A172 (cell line): ENCODE results near the gene HPF1.

GRCh38 chr4:168634102-168634845 is 137.4 kb downstream of the PALLD start:
- RAMPAGE, long total RNA: no peak

- RAMPAGE, long total RNA: no peak
These were observed 165.7 kb downstream of the PALLD start for GRCh38 chr4:168662408-168663014.

GRCh38 chr4:168716583-168717123 is 219.8 kb downstream of the PALLD start:
- RAMPAGE, long total RNA: no peak

GRCh38 chr4:168741157-168741711 is 244.4 kb downstream of the PALLD start:
- RAMPAGE, long total RNA: no peak

- RAMPAGE, long total RNA: no peak
These were observed 165.4 kb downstream of the CBR4 start for GRCh38 chr4:168844259-168845459.

- RAMPAGE, long total RNA: no peak
These were observed 4.6 kb downstream of the CBR4 start for GRCh38 chr4:169005463-169005936.

DNA sequence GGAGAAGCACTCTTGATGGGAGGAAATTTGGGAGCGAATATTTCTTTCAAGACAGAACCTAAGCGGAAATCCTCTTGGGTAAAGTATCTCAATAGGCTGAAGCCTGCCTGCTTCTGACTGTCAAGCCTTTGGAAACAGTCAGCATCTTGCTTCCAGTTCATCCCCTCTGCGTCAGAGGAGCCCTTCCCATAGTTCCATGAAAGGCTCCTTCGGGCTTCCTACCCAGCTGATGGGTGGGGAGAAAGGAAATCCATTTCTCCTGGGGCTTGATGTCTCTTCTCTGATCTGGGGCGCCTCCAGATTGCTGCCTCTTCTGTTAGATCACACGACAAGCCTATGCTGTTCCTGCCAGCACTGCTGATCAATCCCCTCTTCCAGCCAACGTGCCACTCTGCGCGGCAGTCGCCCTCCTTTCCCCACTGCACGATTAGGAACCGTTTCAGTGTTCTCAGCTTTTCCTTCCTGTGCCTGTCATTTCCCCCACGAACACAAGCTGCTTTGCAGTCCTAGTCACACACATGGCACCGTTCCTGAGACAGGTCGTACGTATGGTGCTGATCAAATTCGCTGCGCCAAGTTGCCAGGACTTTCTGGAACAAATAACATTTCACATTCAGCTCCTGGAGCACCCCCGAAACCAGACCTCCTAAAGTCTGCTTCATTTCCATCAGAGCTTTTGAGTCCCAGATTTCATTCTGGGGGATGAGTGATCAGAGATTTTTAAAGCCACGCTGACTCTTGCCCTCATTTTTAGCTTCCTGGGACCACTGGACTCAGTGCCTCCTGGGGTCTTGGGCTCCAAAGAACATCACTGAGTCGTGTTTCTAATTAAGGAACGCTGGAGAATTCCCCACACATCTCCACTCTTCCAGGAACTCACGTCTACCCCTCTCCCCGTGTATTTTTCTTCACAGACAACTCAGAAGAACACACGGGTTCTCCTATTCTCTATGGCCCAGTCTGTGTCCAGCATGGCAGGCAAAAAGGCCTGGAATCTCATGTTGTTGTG is 49.8 kb upstream of the CBR4 start:
- RAMPAGE, long total RNA: no peak

GRCh38 chr4:169131476-169131922 is 121.4 kb upstream of the CBR4 start:
- RAMPAGE, long total RNA: no peak

GRCh38 chr4:169259146-169259835 is 11.5 kb downstream of the SH3RF1 start:
- RAMPAGE, long total RNA: no peak

GRCh38 chr4:169307740-169308053 is 36.9 kb upstream of the SH3RF1 start:
- RAMPAGE, long total RNA: no peak

DNA sequence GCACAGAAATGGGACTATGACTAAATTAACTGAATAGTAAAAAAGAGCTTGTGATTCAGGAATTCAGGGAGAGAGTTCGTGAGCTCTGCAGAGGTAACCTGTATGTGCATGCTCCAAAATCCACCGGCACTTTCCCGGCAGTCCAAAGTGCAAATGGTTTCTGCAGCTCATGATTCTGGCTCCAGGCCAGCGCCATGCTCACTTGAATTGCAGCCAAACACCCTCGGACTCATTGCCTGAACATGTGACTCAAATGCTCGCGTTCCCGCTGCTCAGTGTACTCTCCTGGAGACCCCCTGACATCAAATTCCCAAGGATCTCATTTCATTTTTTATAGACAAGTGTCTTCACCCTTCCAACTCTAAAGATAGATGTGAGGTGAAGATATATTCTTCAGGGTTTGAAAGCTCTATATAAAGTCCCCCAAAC is 44.1 kb upstream of the SH3RF1 start:
- RAMPAGE, long total RNA: no peak

DNA sequence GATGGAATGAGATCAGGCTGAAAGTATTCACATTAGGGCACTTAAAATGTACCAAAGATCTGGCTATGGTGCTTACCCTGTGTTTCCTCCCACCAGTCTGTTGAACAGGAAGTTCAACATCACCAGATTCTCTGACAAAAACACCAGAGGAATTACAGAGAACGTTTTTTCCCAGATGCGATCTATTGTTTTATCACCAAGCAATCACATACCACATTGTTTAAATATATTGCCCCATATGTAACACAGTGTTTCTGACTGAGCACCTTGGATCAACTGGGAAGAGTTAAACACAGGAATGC is 2.0 kb upstream of the CLCN3 start:
- RAMPAGE, long total RNA: no peak

- RAMPAGE, long total RNA: no peak
These were observed 2.2 kb downstream of the CLCN3 start for GRCh38 chr4:169622619-169622882.

- RAMPAGE, long total RNA: start-site peak on the minus strand at chr4:169757885-169757950, 565 and 1,010 reads in 2 replicates
These were observed at the start of gene HPF1 for GRCh38 chr4:169757399-169758181. HPF1 (minus strand) TSS chr4:169757944.

- RAMPAGE, long total RNA: no peak
These were observed 136.3 kb upstream of the AADAT start for GRCh38 chr4:170226052-170226467.

GRCh38 chr4:172962513-172963162 is 206.0 kb upstream of the GALNT7 start:
- RAMPAGE, long total RNA: no peak

DNA sequence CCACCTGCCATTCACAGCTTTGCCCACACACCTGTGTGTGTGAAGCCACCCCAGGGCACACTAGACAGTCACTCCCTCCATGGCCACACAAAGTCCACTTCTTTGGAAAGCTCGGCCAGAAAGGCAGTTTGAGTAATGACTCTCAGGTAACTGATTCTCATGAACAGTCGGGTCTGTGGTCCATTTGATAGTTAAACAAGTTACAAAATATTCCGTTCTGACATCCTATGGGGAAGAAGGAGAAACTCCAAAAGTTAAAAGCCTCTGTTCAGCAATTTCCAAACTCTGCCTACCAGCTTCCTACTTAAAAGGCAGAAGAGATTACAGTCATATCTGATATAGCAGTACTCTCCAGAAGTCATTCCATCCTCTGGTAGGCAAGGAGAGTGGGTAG is 205.0 kb upstream of the GALNT7 start:
- RAMPAGE, long total RNA: no peak

GRCh38 chr4:173517633-173518430 is 12.2 kb downstream of the HAND2 start:
- RAMPAGE, long total RNA: no peak

GRCh38 chr4:173523072-173523448 is 7.0 kb downstream of the HAND2 start:
- RAMPAGE, long total RNA: no peak

DNA sequence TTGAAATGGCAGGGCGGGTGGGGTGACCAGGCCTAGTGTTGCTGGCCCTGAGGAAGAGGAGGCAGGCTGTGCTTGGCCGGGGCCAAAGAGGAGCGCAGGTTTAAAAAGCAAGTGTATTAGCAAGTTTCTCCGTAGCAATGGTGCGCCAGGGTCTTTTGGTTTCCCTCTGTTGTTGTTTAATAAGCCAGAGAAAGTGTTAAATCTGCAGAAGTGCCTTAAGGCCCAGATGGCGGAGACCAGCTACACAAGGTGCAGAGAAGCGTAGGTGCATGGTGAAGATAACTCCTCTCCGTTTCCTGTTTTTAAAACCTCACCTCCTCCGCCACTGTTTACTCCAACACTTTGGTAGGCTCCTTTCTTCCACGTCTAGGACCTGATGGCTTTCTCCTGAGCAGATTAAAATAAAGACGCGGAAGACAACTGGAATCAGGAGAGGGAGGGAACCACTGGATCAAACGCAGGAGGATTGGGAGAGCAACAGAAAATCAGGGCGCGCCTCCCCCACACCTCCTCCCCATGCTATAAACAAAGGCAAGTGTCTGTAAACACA is 5.3 kb downstream of the HAND2 start:
- RAMPAGE, long total RNA: no peak